ENCODE data around the genes SPDYE15 and RHBDD2.

DNA sequence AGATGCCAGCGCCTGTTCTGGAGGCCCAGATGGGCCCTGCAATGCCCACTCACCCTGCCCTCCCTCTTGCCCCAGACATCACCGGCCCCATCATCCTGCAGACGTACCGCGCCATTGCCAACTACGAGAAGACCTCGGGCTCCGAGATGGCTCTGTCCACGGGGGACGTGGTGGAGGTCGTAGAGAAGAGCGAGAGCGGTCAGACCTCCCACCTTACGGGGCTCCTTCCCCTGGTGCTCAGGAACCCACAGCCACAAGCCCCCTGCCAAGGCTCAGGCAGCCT is 9.0 kb downstream of the NCF1 start:
- PRO-cap = no peak

DNA sequence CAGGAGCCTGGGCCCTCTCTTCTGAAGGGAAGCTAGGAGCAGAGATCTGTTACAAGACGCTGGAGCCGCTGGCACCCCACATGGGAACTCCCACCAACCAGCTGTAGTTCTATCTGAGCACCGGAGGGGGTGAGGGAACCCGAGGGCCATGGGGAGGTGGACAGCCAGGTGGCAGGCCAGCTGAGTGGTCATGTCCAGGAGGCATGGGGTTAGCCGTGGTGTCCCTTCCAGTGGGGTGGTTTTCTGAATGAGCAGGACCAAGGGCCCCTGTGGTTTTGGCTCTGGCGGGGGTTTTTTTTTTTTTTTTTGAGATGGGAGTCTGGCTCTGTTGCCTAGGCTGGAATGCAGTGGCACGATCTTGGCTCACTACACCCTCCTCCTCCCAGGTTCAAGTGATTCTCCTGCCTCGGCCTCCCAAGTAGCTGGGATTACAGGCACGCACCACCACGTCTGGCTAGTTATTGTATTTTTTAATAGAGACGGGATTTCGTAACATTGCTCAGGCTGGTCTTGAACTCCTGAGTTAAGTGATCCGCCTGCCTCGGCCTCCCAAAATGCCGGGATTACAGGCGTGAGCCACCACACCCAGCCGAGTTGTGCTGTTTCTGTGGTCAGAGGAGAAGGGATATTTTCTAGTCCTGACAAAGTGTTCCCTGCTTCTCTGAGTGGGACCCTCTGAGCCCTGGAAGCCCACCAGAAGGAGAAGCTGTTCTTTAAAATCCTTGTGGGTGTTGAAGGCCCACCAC is 47.5 kb downstream of the RCC1L start:
- PRO-cap = no peak

GRCh38 chr7:75064344-75064781 is 9.2 kb downstream of the RCC1L start:
- PRO-cap = no peak

DNA sequence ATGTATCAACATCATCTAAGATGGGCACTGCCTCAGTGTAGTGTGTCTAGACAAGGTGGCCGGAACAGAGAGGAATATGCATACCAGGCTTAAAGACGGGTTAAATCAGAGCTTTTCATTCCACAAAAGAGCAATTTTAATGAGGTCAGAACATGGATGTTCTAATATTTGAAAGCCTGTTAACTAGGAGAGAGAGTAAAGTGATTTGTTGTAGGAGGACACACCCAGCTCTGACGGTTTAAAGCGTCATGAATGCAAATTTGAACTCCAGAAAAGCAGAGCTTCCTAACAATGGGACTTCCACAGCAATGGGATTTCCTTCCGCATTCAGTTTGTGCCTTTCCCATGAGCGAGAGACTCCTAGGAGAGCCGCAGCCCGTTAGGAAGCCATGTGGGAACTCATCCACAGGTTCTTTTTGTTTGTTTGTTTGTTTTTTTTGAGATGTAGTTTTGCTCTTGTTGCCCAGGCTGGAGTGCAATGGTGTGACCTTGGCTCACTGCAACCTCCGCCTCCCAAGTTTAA is at the start of gene SPDYE15:
Gene SPDYE15, plus strand, starts transcription at position 288 of the 523 bp plus-strand sequence.
- PRO-cap = no peak

DNA sequence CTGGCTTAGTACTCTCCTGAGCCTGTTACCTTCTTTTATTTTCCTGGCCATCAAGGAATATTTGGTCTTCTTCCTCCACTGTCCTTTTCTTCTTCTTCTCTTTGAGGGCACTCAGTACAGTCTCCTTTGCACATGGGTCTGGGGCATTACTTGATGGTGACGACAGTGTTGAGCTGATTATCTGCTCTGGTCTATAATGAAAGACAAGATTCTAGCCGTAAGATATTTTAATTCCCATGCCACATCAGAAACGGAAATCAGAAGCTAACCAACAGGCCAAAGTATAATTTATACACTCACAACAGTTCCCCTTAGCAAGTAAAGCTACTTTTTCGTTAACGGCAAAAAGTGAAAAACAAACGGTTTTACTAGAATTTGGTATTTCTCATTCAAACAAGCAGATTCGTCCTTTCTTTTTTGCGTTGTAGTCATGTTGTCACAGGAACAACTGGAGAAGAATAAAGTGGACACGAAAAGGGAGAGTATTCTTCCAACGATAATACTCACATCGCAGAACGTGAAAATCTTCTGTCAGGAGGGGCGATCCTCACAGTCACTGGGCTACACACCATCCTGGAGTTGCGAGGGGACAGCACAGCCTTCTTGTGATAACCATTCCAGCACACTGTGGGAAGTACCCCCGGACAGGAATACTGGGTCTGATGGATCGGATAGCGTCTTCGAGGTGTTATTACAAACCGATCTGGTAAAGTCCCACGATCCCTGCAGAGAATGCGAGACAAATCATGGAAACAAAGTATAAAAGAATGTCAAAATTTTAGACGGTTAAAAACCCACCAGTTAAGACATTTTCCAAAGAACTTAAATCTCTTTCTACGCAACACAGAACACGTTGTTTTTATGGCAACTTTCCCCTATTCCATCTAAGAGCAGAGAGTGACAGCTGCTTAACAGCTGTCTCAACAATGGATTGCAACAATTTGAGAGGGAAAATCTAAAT is 44.9 kb downstream of the POM121C start:
- PRO-cap = no peak

GRCh38 chr7:75531236-75532005 is 39.3 kb downstream of the SPDYE5 start:
- PRO-cap = no peak

- PRO-cap = no peak
Observed at GRCh38 chr7:75639711-75640319, 98.9 kb downstream of the HIP1 start.

- PRO-cap = no peak
Observed at GRCh38 chr7:75687881-75689294, 50.4 kb downstream of the HIP1 start.

DNA sequence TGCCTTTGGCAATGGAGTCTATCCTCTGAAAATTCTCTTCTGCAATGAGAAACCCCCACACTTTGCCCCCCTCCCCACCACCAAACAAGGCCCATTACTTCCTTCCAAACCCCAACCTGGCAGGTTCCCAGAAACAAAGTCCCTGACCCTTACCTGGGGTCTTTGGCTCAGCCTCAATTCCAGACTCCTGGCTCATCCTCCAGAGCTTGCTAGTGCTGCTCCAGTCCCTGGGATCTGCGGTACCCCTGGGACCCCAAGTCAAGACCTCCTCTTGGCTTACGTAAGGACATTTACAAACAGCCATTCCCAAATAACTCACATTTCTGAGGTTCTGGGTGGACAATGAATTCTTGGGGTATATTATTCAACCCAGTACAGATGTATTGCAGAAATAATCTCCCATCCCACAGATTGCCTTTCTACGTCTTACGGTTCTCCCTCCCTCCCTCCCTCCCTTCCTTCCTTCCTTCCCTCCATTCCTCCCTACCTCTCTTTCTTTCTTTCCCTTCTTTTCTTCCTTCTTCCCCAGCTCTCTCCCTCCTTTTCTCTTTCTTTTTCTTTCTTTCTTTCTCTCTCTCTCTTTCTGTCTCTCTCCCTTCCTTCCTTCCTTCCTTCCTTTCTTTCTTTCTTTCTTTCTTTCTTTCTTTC is 17.7 kb upstream of the CCL26 start:
- PRO-cap = no peak

DNA sequence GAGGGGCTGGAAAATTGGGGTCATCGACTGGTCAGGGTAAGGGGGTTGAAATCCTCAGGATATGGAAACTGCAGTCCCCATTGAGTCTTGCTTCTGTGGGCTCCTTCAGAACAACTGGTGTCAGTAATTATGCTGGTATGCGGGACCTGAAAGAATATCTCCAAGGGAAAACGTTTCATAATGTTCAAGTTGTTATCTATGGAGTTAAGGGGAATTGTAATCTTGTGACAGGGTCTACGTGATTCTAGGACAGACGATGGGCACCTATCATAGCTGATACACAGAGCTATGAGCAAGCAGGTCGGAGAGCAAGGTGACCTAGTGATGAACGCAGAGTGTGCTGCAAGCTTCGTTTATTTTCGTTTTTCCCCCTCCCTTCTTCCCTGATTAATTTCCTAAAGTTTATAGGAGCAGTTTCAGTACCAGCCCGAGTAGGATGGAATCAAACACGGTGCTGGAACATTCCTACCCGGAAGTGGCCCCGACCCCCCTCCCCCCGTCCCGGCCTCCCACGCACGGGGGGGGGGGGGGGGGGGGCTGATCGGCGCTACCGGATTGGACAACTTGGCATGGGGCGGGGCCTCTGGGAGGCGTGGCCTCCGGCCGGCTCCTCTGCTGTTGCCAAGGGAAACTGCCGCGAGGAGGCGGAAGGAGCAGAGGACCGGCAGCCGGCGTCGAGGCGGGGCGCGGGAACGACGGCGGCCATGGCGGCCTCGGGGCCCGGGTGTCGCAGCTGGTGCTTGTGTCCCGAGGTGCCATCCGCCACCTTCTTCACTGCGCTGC is at the start of gene RHBDD2:
Gene RHBDD2, plus strand, starts transcription at position 656 of the 783 bp plus-strand sequence.
- PRO-cap = bidirectional peak, plus-strand start at position 656 of the sequence, minus-strand start at position 456 of the sequence

- PRO-cap = unidirectional peak, minus-strand start at chr7:75923346
Observed at GRCh38 chr7:75922975-75923670, 8.2 kb downstream of the POR start.

DNA sequence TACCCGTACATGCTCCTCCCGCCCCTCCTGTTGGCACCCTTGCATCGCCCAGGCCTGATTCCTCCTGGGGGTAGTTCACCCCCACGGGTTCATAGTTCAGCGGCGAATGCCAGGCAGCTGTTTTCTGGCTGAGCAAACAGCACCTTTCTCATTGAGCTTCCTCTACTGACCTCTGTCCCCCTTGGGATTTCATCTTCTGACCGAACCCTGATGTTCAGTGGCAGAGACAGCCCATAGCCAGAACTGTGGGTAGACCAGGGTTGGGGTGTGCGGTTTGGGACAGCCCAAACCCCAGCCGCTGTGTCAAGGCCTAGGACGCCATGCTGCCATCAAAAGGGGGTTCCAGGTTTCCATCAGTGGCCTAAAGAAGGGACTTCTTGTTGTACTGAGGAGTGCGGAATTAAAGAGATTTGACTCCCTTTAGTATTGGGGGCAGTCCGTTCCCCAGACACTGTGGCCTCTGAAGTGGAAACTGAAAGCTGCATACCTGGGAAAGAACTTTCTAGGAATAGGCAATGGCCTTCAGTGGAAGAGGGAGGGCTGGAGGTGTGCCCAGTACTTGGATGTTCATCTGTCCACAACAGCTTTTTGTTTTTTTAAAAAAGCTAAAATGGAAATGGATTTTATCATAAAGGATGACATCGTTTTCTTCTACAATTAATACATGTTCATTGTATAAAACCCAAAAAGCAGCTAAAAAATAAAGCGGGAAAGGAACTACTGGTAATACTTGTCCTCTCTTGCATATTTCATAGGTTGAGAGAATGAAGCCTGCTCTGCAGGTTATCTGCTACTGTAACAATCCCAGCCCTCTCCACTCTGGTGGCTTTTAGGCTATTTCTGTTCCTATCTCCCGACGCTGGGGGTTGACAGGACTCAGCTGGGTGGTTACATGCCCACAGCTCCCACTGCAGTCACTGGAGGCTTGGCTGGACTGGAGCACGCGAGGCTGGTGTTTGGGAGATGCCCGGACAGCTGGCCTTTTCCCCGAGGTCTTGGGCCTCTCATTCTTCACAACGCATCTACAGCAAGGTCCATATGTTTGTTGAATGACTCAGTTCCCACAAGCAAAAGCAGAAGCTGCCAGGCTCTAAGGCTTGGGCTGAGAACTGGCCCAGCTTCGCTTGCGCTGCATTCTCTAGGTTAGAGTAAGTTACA is 19.3 kb downstream of the MDH2 start:
- PRO-cap = no peak

DNA sequence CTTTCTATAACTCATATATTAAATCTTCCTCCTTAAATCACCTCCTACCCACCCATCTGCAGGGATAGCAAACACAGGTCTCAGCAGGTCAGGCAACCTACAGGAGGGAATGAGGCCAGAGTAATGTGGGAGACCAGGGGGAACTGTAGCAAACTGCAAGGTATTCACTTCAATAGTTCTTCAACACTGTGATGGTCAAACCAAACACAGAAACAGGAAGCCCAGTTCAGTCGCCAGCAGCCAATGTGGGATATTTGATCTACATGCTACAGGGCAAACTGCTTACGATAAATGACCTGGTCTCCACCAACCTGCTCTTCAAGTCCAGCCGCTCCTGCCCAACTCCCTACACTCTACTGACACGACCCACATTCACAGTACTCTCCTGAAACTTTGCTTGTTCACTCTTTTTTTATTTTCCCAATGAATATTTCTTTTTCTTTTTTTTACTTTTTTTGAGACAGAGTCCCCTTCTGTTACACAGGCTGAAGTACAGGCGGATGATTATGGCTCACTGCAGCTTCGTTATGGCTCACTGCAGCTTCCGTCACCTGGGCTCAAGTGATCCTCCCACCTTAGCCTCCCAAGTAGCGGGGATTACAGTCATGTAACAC is 42.0 kb downstream of the MDH2 start:
- PRO-cap = no peak

DNA sequence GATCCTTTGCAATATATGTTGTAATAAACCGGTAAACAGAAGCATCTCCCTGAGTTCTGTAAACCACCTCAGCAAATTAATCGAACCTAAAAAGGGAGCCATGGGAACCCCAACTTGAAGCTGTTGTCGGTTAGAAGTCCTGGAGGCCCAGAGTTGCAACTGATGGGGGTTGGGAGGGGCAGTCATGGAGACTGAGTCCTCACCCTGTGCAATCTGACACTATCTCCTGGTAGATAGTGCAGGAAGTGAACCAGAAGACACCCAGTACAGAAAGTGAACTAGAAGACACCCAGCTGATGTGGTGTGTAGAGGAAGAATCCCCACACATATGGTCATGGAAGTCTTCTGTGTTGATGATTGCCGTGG is 58.9 kb upstream of the SRRM3 start:
- PRO-cap = no peak

- PRO-cap = bidirectional peak, plus-strand start at chr7:76166718, minus-strand start at chr7:76166567
Observed at GRCh38 chr7:76166335-76167510, 35.0 kb upstream of the SRRM3 start.

DNA sequence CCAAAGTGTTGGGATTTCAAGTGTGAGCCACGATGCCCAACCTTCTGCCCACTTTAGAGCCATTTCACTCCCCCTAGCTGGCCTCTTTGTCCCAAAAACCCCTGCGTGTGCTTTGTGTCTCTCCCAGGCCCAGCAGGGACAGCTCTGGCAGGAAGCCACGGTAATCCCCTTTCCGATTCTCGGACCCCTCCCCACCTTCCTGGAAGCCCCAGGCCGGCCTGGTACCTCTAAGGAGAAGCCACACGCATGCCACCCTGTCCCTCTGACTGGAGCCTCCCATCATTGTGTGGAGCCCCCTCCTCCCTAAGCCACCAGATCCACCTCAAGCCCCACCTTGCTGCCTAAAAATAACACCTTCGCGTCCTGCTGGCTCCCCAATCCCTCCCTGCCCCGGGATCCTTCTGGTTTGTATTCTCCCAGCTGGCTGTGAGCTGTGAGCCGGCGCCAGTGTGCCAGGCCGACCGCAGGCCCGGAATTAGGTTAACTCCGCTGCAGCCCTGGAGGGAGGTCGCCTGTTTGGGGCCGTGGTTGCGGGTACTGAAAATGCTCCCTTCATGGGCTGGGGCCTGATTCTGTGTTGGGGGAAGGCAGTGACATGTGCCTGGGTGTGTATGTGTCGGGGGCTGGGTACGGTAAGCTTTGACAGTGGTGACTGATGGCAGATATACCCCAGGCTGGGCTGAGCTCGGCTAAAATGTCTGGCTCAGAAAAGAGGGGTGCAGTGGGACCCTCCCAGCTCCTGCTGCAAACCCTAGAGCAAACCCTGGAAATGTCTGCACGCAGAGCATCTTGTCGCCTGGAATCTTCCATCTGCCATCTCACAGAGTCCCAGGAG is 16.3 kb upstream of the SRRM3 start:
- PRO-cap = no peak

DNA sequence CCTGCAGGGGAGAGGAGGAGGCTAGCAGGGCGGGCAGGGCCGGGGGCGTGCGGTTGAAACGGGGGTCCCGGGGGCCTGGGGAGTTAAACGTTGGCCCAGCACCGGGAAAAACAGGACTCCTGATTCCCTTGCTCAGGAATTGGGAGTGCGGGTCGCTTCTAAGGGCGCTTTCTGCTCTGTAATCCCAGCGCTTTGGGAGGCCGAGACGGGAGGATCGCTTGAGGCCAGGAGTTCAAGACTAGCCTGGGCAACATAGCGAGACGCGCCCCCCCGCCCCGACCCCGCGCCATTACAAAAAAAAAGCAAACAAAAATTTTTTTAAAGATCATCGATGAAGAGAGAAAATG is 592 bp downstream of the HSPB1 start:
- PRO-cap = bidirectional peak, plus-strand start at position 184 of the sequence, minus-strand start outside the sequence

DNA sequence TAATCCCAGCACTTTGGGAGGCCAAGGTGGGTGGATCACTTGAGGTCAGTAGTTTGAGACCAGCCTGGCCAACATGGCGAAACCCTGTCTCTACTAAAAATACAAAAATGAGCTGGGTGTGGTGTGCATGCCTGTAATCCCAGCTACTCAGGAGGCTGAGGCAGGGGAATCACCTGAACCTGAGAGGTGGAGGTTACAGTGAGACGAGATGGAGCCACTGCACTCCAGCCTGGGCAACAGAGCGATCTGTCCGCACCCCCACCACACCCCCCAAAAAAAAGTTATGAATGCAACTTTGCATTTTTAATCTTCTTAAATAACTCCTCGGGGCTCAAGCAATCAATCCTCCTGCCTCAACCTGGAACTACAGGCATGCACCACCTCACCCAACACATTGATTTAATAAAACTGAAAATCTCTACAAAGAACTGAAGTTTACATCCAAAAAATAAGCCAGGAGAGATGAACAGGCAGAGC is 23.1 kb downstream of the YWHAG start:
- PRO-cap = no peak

- PRO-cap = no peak
Observed at GRCh38 chr7:76358388-76358573, 510 bp downstream of the YWHAG start.

DNA sequence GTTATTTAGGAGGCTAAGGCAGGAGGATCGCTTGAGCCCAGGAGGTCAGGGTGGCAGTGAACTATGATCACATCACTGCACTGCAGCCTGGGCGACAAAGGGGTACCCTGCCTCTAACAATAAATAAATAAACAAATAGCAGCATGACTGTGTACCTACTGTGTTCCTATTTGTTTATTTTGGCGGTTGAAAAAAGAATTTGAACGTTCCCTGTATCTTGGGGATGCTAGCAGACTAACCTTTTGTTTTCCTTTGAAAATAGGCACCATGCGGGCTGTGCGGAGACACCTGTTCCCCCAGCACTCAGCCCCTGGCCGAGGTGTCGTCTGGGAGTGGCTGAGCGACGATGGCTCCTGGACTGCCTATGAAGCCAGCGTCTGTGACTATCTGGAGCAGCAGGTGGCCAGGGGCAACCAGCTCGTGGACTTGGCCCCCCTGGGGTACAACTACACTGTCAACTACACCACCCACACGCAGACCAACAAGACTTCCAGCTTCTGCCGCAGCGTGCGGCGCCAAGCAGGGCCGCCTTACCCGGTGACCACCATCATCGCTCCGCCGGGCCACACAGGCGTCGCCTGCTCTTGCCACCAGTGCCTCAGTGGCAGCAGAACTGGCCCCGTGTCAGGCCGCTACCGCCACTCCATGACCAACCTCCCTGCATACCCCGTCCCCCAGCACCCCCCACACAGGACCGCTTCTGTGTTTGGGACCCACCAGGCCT is 20.9 kb downstream of the DTX2 start:
- PRO-cap = no peak

Measured in left lobe of liver (tissue), 1 donor.